Smooth muscle cell (in vitro differentiated cells): ENCODE results near the genes ZNF19 and ATXN1L.

DNA sequence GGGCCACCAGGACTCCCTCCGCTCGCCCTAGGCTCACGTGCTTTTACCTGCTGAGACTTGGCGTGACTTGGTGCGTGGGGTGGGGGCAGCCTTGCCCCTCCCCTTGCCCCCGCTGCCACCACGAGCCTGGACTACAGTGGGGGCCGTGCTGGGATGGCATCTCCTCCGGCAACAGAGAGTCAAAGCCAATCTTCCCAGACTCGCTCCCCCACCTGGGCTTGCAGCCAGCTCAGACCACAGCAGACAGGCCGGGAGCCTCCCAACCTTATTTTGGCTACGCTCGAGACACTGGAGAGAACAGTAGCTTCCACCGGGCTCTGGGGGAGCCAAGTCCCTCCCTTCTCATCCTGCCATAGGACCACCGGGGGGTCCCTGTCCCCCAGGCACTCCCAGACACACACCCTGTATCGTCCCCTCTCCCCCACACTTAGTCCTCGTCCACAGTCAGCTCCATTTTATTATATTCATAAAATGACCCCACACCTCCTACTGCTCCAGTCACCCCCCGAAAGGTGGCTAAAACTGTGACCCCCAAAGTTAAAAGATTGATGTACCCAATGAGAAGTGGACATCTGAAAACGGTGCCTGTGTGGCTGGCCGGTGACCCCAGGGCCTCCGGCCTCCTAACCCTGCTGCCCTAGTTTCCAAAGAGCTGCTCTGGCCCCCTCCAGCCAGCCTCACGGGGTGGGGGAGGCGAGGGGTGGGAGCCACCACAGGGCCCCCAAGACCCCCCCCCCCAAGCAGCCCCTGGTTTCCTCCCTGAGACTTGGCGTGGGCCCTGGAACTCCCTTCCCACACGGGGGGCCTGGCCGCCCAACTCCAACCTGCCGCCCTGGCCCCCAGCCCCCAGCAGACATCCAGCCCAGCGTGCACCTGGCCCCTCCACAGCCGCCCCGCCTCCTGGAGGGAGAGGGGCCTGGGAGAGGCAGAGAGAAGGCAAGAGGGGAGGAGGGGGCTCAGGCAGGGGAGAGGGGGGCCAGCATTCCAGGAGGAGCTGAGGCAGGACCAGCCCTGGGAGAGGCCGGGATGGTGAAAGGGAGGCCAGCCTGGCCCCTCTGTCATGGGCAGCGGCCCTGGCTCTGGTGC lies 16.3 kb downstream of the IL34 start:
- RAMPAGE, long total RNA, result no peak

DNA sequence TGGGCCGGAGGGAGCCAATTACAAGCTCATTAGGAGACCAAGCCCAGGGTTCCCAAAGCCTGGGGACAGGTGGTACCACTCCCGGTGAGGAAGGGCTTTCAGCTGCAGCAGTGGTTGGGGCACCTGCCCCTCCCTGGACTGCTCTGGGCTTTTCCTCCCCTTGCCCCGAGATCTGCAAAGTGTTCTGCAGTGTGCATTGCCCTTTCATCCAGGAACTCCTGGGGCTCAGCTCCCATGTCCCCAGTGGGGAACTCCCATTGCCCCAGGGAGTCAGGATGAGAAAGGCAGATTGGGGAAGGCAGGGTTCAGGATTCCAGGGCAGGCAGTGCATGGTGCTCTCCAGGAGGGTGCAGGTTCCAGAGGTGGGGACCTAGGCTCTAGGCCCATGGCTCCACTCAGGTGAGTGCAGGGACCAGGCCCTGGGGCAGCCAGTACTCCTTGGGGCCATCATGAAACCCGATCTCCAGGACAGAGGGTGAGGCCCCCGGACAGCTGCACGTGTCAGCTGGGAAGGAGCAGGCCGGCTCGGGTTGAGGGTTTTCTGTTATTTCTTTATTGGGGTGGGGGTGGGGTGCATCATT lies 1.1 kb upstream of the MTSS2 start:
- RAMPAGE, long total RNA, result no peak

DNA sequence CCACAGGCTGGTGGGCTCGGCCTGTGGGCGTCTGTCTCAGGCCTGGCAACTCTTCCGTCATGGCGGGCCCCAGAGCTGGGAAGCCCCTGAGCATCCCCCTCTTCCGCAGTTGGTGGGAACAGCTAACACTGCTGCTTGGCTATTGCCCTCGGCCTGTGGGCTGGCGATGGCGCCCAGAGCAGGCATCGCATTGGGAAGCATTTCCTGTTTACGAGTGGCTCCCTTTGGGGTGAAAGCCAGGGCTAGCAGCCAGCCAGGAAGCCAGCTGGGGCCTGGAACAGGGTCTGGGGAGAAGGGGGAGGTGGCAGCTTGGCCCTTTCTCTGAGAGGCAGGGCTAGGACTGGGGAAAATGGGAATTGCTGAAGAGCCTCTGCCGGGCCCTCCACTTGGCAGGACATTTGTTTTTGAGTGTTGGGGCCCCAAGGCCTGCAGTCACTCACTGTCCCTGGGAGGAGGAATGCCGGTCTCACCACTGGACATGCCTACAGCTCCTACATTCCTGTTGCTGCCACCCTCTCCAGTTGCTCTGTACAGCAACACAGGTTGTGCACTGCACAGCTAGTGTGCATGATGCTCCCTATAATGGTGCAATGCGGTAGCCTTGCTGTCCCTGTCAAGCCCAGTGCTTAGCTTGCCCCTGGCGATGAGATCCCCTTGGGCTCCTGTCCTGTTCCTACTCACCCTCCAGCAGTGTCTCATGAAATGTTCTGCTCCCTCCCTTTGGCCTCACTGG lies 2.5 kb upstream of the MTSS2 start:
- RAMPAGE, long total RNA, result no peak

DNA sequence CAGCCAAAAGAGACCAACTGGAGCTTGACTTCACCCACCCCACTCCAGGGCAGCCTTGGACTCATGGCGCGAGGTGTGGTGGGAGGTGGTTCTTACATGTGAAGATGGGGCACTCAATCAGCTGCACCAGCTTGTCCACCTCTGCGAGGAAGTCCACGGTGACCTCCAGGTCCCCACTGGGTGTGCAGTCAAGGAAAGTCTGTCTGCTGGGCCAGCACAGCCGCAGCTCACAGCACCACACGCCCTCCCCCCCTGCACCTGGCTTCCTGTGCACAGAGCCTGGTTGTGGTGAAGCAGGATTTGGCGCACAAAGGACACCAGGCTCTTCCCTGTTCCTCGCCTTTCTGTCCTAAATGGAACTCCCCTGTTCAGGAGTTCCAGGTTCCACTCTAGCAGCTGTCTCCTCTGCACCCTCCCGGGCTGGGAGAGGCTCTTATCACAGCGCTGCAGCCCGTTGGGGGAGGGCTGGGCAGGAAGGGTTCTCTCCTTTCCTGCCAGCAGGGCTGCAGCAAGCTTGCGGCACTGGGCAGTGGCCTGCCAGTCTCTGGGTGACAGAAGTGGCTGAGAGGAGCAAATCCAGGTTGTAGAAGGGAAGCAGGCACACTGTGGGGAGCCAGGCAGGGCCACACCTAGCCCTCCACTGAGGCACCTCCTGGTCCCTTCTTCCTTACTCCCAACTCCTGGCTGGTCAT lies 9.7 kb upstream of the MTSS2 start:
- RAMPAGE, long total RNA, result no peak

GRCh38 chr16:71348813-71349012 lies 9.8 kb upstream of the CALB2 start:
- RAMPAGE, long total RNA, result no peak

- RAMPAGE, long total RNA, result no peak
Measured at GRCh38 chr16:71425767-71427142, 15.6 kb downstream of the TLE7 start.

- RAMPAGE, long total RNA, result no peak
Measured at GRCh38 chr16:71489059-71489491, at the start of gene ZNF19. Gene ZNF19, minus strand, starts transcription at chr16:71489324.

GRCh38 chr16:71568642-71569025 lies 8.3 kb downstream of the TAT start:
- RAMPAGE, long total RNA, result no peak

- RAMPAGE, long total RNA, result no peak
Measured at GRCh38 chr16:71610912-71611492, 15.0 kb upstream of the MARVELD3 start.

- RAMPAGE, long total RNA, result no peak
Measured at GRCh38 chr16:71747983-71748581, 23.6 kb upstream of the PHLPP2 start.

- RAMPAGE, long total RNA, result no peak
Measured at GRCh38 chr16:71777620-71778092, 31.0 kb downstream of the AP1G1 start.

GRCh38 chr16:71778572-71779071 lies 30.0 kb downstream of the AP1G1 start:
- RAMPAGE, long total RNA, result no peak

DNA sequence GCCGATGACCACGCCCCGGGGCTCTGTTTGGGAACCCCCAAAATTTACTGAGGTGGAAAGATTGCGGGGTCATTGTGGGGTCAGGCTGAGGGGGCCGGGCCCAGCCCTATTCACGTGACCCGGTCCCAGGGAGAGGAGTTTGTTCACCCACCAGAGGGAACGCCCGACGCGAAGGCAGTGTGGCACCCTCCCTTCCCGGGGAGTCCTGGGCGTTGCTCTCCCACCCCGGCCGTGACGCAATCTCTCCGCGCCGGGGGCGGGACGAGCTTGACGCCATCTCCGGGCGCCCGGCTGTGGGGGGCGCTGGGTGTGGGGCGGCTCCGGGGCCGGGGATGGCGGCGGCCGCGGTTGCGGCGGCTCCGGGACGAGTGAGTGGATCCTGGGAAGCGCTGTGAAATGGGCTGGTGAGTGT lies at the start of gene ATXN1L:
Gene ATXN1L (plus strand): TSS at position 276 of the 412 bp plus-strand sequence.
- RAMPAGE, long total RNA, result no peak

- RAMPAGE, long total RNA, result no peak
Measured at GRCh38 chr16:71854523-71855203, 8.9 kb downstream of the ATXN1L start.

DNA sequence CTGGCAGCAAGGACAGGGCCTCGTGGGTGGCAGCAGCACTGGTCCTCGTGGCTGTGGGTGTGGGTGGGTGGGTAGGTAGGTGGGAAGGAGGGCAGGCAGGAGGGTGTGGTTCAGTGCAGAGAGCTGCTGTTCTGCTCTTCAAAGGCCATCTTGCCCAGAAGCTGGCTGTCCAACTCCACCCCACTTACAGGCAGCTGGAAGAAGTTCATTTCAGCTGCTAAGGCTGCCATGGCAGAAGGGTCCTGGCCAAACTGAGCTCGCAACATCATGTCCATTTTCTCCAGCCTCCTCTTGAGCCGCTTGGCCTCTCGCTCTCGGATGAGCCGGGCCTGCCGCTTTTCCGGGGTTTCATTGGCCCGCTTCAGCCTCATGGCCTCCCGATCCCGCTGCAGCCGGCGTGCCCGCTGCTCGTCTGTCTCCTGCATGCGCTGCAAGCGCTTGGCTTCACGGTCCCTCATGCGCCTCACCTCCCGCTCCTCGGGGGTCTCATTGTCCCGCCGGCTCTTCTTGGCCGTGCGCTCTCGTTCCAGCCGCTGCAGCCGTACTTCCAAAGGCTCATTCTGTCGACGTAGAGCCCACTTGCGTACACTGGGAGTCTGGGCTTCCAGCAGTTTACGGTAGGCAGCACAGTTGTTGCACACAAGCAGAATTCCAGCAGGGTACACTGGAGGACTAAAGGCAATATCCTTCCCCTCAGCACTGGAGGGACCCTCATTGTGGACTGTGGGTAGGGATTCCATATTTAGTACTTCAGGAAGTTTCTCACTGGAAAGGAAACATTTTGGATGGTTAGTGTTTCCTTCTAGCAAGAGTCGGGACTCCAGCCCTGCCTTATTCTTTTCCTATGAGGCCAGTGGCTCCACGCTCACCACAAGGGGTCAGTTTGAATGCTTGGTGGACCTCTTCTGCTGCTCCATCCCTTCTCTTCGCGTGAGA lies 14.4 kb downstream of the ATXN1L start:
- RAMPAGE, long total RNA, result no peak

DNA sequence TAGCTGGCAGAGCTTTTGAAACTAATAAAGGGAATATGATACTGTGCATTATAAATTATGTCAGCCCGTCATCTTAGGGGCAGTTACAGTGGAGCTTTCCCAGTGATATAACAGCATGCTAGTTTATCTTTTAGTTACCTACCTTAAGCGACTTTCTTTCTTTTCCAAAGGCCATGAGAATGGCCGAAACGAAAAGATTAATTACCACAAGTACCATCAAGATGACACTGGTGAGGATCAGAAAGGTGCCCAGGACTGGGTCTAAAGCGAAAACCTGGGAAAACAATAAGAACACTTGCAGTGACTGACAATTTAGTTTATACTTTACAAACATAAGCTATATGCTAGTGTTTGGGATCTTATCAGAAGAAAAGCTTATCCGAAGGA lies 34.6 kb downstream of the IST1 start:
- RAMPAGE, long total RNA, result no peak

GRCh38 chr16:72013025-72013747 lies 4.6 kb downstream of the DHODH start:
- RAMPAGE, long total RNA, result no peak

DNA sequence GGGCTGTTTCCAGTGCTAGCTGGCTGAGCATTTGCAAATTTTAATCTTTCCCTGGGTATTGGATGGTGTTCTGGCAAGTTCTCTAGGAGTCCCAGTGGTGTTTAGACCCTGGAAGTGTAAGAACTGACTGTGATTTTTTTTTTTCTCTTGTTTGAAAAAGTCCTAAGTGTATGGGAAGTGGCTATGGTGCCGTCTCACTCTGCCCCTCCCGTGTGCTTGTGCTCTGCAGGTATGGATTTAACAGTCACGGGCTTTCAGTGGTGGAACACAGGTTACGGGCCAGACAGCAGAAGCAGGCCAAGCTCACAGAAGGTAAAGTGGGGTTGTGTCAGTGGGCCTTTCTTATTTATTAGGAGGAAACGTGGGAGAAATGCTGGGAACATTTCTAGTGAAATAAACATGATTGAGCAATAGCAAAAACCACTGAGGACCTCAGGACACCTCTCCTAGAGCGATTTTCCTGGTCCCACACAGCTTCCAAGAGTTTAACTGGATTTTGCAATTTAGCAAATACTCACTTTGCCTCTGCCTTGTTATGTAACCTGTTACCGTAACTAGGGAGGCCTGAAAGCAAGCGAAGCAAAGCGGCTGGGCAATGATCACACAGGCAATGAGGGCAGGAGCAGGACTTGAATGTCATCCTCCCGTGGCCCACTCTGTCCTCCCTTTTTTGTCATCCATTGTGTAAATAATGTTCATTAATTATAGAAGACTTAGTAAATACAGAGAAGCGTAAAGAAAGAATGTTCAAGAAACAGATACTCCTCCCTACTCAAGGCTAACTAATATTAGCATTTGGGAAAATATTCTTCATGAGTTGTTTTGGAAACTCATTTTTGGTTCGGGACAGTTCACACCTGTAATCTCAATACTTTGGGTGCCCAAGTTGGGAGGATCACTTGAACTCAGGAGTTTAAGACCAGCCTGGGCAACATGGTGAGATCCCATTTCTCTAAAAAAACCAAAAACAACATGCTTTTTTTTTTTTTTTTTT lies 8.5 kb downstream of the DHODH start:
- RAMPAGE, long total RNA, result no peak

DNA sequence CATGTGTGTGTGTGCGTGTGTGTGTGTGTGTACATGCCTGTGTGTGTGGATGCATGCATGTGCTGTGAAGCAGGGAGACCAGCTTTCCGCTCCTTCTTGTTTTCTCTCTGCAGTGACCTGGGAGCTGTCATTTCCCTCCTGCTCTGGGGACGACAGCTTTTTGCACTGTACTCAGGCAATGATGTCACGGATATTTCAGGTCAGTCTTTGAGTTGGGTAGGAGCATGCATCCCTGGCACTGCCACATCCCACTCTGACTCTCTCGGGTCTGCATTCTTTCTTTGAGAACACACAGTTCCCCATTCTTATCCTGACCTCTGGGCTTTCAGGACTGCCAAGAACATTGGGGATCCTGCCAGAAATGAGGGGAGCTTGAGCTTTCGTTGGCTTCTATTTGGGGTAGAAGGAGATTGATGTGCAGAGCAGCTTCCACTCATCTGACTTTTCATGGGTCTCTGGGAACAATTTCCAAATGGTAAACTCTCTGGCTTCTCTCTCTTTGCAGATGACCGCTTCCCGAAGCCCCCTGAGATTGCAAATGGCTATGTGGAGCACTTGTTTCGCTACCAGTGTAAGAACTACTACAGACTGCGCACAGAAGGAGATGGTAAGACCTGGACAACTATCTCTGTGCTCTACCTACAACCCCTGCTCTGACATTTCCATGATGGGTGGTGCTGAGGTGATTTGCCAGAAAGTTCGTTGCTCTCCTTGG lies 10.9 kb downstream of the HPR start:
- RAMPAGE, long total RNA, result no peak

DNA sequence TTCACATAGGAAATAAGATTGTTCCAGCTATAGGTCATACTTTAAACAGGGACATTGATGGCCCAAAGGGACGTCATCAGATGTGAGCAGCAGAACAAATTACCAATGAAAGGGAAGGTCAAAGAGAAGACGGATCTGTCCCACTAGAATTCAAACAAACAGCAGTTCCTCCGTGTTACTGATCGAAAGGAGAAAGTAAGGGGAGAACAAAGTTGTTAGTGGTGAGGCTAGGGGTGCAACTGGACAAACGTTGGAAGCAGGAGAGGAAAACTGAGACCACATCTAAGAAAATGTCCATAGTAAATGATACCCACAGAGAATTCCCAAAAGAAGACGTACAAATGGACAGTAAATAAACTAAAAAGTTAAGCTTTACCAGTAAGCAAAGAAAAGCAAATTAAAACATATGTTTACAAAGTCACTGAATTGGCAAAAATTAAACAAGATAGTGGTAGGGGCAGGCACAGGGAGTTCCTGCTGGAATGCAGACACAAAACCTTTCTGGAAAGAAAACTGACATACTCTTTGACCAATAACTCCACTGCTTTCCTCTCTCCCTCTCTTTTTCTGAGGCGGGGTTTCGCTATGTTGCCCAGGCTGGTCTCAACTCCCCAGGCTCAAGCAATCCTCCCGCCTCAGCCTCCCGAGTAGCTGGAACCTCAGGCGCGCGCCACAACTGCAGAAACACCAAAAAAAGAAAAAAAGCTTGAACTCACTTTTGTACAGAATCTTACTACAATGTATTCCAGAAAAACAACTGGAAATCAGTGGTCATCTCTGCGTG lies 777 bp downstream of the TXNL4B start:
- RAMPAGE, long total RNA, result no peak